ENCODE results near the gene LRRC8D.

DNA sequence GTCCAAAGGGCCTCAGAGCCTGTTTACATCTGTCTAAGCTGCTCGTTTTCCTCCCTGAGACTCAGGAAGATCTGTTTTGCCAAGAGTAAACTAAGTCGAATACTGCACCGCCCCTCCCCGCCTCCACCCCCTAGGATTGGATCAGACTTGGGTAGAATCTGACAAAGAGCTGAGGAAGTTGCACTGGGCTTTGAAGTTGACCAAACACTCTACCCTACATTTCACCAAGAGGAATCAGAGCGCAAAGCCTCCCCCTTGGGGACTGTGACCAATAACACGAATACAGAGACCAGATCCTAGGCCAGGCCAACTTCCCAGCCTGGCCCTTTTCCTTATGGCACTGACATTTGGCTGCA lies 206.9 kb upstream of the LMO4 start:
- PRO-cap: no peak
- RRBS: no CpG with 5 or more reads among the region's 6 CpGs

GRCh38 chr1:88768652-88769416 lies 84.8 kb downstream of the PKN2 start:
- PRO-cap: no peak
- RRBS: no CpG with 5 or more reads among the region's 6 CpGs

GRCh38 chr1:89010880-89011311 lies 11.8 kb downstream of the GBP3 start:
- PRO-cap: no peak
- RRBS: no CpG with 5 or more reads among the region's 9 CpGs

DNA sequence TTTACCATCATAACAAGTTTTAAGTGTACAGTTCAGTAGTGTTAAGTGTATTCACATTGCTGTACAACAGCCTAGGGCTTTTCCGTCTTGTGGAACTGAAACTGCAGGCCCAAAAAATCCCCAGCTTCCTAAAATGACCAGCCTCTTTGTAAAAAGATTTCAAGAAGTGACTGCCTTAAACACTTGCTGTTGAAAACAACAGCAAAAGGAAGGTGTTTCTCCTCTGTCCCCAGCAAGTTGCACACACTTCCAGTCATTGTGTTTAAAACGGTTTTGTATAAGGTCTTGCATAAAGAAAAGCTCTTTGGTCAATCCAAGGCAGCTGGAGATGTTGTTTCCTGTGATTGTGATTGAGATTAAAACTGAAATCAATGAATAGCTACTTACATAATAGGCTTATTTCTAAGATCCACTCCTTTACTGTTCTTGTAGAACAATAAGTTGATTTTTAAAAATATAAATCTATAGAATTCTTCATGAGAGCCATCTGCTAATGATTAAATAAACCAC lies 16.1 kb upstream of the GBP1 start:
- PRO-cap: no peak
- RRBS: no CpG with 5 or more reads among the region's 2 CpGs

DNA sequence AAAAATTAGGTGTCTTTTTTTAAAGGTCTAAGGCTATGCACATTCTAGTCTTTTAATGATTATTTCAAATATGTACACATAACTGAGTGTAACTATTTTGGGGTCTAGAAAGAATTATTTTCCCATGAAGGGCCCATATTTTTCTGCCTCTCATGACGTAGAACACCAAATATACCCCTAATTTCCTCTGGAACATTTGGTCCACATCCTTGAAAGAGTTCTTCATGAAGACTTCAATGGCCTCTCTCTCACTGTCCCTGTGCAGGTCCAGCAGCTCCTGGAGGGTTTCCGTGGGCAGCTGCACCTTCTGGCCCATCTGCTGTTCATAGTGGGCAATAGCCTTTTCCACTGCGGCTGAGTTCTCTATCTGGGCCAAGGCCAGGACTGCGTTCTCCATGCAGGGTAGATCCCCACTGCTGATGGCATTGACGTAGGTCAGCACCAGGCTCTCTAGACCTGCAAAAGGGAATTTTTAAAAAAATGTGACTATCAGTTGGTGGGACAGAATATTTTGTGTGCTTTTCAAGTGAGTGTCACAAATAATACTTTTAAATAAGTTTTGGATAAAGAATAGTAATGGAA lies 12.0 kb downstream of the GBP2 start:
- PRO-cap: no peak
- RRBS: no CpG with 5 or more reads among the region's 5 CpGs

- PRO-cap: no peak
- RRBS: no CpG with 5 or more reads among the region's 1 CpG
Measured at GRCh38 chr1:89310438-89310761, 37.7 kb upstream of the GBP5 start.

GRCh38 chr1:89566449-89567419 lies 42.1 kb downstream of the LRRC8B start:
- PRO-cap: bidirectional peak, plus-strand start at chr1:89567070, minus-strand start at chr1:89567020
- RRBS: no CpG with 5 or more reads among the region's 8 CpGs

- PRO-cap: no peak
- RRBS: 0% methylated on average over 1 of the region's 9 CpGs
Measured at GRCh38 chr1:89757496-89758203, 63.2 kb upstream of the LRRC8D start.

- PRO-cap: bidirectional peak, plus-strand start at chr1:89820984, minus-strand start at chr1:89820856; bidirectional peak, plus-strand start at chr1:89821939, minus-strand start at chr1:89821635
- RRBS: 2% methylated on average over 78 of the region's 107 CpGs
Measured at GRCh38 chr1:89820937-89821824, at the start of gene LRRC8D. Gene LRRC8D (plus strand): TSS chr1:89821032.

DNA sequence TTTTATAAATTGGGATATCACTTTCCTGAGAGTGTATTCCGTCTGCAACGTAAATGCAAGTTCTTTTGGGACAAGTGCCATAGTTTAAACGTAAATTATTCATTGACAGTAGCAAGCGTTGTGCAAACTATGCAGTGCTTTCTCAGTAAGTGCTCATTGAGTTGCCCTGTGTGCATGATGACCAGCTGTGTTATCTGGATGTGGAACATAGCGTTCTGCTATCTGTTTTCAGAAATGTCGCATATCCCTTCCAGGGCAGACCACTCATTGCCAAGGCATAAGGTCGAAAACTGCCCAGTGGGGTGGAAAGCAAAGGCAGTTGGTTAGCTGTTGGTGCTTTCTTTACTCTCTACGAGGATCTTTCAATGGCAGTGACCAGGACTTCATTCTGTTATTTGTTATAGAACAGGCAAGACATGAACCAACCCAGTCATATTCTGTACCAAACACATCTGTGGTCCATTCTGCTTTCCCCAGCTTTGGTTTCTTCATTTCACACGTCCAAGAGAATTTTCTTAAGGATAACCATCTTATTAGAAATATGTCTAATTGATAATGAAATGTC lies 51.3 kb downstream of the LRRC8D start:
- PRO-cap: no peak
- RRBS: no CpG with 5 or more reads among the region's 9 CpGs

GRCh38 chr1:89906459-89907209 lies 85.8 kb downstream of the LRRC8D start:
- PRO-cap: no peak
- RRBS: no CpG with 5 or more reads among the region's 4 CpGs

- PRO-cap: no peak
- RRBS: no CpG with 5 or more reads among the region's 4 CpGs
Measured at GRCh38 chr1:90031879-90032555, 37.1 kb downstream of the ZNF326 start.

GRCh38 chr1:90706776-90707351 lies 10.2 kb downstream of the BARHL2 start:
- PRO-cap: no peak
- RRBS: 5% methylated on average over 8 of the region's 42 CpGs

DNA sequence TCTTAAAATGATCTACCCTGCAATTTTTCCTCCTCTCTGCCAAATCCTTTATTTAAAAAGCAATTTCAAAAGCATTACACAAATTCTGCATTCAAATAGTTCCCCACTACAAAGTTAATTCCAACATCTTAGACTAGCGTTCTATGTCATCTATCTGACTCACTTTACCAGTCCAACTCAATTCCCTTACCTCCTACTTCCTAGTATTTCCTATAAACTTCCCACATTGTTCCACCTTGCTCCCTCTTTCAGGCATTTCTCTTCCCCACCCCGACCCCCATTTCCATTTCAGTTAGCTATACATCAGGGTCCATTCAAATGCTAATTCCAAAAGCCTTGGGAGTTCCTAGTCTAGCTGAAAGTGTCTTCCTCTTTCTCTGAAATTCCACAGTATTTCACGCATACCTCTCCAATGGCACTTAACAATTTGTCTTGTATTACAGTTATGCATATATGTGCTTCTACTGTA lies 95.0 kb downstream of the ZNF644 start:
- PRO-cap: no peak
- RRBS: no CpG with 5 or more reads among the region's 3 CpGs

- PRO-cap: no peak
- RRBS: no CpG with 5 or more reads among the region's 4 CpGs
Measured at GRCh38 chr1:91007469-91008041, 14.3 kb downstream of the ZNF644 start.

GRCh38 chr1:91133231-91133794 lies 111.5 kb upstream of the ZNF644 start:
- PRO-cap: no peak
- RRBS: no CpG with 5 or more reads among the region's 9 CpGs

GRCh38 chr1:91526159-91526904 lies 25.7 kb downstream of the CDC7 start:
- PRO-cap: no peak
- RRBS: no CpG with 5 or more reads among the region's 7 CpGs

DNA sequence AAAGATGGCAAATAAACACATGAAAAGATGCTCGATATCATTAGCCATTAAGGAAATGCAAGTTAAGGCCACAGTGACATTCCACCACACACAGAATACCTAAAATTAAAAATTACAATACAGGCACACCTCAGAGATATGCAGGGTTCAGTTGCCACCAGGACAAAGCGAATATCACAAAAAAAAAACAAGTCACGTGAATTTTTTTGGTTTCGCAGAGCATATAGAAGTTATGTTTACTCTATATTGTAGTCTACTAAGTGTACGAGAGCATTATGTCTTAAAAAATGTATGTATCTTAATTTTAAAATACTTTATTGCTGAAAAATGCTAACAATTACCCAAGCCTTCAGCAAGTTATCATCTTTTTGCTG lies 95.6 kb downstream of the CDC7 start:
- PRO-cap: no peak
- RRBS: no CpG with 5 or more reads among the region's 5 CpGs

DNA sequence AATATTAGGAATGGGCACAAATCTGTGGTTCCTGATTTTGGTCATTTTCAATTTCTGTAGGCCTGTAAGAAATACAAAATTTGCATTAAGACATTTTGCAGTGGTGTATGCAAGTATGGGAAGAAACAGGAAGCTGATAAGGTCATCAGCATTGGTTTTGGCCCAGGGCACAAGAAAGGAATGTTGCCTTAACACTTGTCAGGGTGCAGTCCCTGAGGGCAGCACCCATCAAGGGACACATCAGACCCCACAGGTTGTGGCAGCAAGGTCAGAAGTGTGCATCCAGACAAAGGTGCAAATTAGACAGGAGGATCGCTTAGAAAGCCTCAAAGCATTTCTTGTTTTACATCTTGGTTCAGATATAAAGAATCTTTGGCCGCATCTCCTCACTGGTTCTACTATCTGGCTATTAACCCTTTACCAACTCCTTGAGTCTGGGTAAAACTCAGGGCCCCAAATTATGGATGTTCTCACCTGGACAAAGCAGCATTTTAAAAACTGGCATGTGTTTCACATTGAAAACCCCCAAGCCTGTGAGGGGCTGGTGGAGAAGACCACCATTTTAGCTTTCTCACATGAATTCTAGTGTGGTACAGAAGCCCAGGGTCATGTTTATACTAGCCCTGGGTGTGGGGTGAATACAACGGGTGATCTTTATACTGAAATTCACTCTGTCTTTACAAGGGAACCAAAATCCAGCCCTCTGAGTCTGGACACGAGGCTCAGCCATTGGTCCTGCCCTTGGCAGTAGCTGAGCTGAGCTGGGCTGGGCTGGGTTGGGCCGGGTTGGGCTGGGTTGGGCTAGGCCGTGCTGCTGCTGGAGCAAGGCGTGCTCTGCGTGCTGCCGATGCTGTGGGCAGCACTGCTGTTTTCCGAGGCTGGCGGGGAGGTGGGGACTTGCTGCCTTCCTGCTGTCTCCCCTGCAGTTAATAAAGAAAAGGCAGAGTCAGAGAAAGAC lies 182.6 kb downstream of the CDC7 start:
- PRO-cap: no peak
- RRBS: no CpG with 5 or more reads among the region's 11 CpGs

- PRO-cap: unidirectional peak, minus-strand start at chr1:91713547
- RRBS: no CpG with 5 or more reads among the region's 21 CpGs
Measured at GRCh38 chr1:91712970-91714170, 172.6 kb downstream of the TGFBR3 start.